Hair follicle dermal papilla cell (primary cell): ENCODE data around the genes CLASP1 and BIN1.

GRCh38 chr2:121446975-121447760 lies 162.2 kb upstream of the TFCP2L1 start:
- CAGE, long polyA plus RNA: no peak

DNA sequence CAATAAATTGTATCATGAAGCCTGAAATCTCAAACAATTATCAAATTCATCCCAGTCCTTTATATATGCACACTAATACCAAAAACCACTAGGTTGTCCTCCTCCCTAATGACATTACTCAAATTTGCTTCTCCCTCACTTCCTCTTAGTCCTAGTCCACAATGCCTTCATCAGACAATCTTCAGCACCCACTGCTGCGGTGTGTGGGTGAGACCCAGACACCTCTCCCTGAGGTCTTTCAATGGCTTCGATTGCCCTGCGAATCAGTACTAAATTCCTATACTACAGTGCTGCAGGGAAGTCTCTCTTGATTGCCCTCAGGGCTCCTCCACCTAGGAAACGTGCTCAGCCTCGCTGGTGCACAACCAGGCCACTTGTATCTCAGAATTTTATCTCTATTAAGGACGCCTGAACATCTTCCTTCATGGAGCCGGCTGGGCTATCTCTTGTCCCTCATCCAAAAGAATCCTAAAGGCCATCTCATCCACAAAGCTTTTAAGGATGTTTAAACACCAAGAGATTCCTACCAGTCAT lies 57.9 kb downstream of the CLASP1 start:
- CAGE, long polyA plus RNA: no peak

GRCh38 chr2:121648795-121649825 lies at the start of gene CLASP1:
TSS of gene CLASP1 (minus strand) at chr2:121649462.
- CAGE, long polyA plus RNA: no peak

- CAGE, long polyA plus RNA: no peak
Observed at GRCh38 chr2:121650400-121651225, 1.4 kb upstream of the CLASP1 start.

DNA sequence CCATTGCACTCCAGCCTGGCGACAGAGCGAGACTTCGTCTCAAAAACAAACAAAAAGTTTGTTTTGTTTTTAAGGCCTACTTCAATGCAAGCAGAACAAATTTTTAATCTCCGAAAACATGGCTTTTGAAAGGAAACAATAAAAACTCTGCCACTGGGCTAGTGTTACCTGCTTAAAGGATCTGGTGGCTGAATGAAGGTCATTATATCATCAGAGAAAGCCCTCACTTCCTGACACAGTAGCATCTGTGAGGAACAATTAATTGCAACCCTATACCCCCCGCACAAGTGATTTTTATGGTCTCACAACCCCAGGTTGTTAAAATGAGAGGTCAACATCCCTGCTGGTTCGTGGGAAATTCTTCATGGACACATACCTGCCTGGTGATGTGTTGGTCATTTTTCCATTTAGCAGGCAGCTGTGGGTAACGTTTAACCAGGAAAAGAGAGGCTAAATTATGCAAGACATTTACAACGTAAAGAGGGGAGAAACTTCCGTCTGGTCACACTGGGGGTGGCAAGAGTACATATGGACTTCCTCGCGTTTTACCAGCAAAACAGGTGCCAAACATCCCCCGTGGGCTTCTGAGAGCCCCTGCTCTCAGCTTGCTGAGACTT lies 29.3 kb downstream of the NIFK start:
- CAGE, long polyA plus RNA: no peak

GRCh38 chr2:121768193-121768680 lies 12.8 kb downstream of the TSN start:
- CAGE, long polyA plus RNA: no peak

DNA sequence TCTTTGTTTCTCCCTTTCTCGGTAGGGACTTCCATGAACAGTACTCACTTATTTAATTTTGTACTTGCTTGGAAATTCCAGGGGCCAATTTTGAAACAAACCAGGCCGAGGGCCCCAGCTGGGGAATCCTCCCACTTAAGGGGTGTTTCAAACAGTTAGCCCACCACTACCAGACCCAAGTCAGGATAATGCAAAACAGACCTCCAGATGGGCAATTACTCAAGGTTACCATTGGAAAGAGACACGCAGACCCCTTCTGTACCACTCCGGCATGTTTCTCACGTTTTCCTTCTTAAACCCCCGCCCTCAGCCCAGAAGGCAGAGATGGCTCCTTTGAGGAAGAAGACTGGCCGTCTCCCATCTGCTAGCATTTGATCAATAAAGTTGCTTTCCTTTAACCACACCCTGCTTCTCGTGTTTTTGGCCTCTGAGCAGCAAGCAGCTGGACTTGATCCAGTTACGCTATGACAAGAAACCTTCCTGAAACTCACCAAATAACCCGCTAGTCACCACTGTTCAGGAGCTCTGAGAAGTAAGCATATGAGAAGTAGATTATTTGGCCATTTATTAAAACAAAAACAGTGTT lies 1012.4 kb upstream of the GYPC start:
- CAGE, long polyA plus RNA: no peak

GRCh38 chr2:126657130-126657689 lies 1.3 kb downstream of the GYPC start:
- CAGE, long polyA plus RNA: no peak

GRCh38 chr2:126688543-126688861 lies 32.5 kb downstream of the GYPC start:
- CAGE, long polyA plus RNA: no peak

DNA sequence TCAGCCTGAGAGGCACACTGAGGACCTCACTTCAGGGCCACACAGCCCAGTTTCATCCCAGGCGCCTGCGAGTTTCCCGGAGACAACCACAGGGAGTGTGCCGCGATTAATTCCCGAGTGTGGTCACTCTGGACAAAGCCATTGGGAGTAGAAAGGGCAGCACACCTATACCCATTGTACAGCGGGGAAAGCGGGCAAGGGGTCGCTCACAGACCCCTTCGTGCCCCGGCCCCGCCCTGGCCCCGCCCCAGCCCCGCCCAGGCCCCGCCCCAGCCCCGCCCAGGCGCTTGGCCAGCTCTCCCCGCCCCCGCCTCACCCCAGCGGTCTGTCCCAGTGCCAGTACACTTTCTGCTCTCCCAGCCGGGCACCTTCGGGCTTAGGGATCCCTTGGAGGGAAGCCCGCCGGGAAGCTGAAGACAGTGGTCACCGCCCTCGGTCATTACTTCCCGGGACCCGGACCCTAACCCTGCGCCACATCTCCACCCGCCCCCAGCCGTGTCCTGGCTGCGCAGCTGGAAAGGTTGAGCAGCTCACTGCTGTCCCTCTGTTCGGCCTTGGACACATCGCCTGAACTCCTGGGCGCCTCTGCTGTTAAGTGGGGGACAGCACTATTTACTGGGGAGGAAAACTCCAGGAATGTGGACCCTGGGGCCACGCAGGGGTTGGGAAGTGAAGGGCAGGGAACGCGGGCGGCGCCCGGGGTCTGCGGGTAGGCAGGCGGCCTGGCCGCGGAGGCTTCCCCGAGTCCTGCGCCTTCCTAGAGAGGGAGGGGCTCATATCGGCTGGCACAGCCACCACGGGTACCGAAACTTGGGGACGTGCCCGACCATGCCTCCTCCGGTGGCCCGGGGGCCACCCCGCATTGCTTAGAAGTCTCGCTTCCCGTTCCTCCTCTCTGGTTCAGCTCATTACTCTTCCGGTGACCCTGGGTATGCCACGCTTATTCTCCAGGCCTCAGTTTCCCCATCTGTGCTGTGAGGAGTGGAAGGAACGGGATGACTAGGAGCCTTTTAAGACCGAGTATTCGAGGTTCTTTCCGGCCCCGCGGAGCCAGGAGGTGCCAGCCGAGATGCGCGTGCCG lies 120.9 kb downstream of the GYPC start:
- CAGE, long polyA plus RNA: no peak

GRCh38 chr2:127050644-127051533 lies 56.1 kb downstream of the BIN1 start:
- CAGE, long polyA plus RNA: no peak

GRCh38 chr2:127104817-127105528 lies 2.0 kb downstream of the BIN1 start:
- CAGE, long polyA plus RNA: no peak

- CAGE, long polyA plus RNA: no peak
Observed at GRCh38 chr2:127106686-127107598, at the start of gene BIN1. TSS of gene BIN1 (minus strand) at chr2:127107154.

- CAGE, long polyA plus RNA: no peak
Observed at GRCh38 chr2:127108364-127108660, 1.4 kb upstream of the BIN1 start.

GRCh38 chr2:127330715-127331366 lies 36.9 kb upstream of the ERCC3 start:
- CAGE, long polyA plus RNA: no peak

DNA sequence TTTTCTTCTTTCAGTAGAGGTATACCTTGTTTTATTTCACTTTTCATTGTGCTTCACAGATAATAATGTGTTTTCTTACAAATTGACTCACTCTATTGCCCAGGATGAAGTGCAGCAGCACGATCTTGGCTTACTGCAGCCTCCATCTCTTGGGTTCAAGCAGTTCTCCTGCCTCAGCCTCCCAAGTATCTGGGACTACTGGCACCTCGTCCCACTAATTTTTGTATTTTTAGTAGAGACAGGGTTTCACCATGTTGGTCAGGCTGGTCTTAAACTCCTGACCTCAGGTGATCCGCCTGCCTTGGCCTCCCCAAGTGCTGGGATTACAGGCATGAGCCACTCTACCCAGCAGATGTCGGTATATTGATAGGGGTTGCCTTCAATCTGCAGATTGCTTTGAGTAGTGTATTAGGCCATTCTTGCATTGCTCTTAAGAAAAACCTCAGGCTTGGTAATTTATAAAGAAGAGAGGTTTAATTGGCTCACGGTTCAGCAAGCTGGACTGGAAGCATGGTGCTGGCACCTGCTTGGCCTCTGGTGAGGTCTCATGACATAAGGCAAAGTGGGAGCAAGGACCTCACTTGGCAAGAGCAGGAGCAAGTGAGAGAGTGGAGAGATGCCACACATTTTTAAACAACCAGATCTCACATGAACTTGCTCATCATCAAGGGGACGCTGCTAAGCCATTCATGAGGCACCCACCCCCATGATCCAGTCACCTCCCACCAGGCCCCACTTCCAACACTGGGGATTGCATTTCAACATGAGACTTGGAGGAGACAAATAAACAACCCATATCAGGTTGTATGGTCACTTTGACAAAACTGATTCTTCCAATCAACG lies 5.1 kb downstream of the MAP3K2 start:
- CAGE, long polyA plus RNA: no peak

DNA sequence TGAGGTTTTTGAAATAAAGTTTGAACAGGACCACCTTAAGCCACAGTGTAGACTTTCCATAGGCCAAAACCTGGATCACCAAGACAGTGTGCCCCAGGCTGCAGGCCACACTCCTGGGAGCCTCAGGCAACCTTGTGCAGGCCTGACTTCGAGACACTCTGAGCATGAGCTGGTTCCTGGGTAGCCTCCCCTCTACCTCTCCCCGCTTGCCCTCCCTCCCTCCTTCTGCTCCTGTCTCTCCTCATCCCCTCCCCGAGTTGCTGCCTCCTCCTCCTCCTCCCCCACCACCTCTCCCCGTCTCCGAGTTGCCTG lies 10.6 kb upstream of the PROC start:
- CAGE, long polyA plus RNA: no peak

- CAGE, long polyA plus RNA: no peak
Observed at GRCh38 chr2:127411860-127412682, 6.2 kb upstream of the PROC start.

DNA sequence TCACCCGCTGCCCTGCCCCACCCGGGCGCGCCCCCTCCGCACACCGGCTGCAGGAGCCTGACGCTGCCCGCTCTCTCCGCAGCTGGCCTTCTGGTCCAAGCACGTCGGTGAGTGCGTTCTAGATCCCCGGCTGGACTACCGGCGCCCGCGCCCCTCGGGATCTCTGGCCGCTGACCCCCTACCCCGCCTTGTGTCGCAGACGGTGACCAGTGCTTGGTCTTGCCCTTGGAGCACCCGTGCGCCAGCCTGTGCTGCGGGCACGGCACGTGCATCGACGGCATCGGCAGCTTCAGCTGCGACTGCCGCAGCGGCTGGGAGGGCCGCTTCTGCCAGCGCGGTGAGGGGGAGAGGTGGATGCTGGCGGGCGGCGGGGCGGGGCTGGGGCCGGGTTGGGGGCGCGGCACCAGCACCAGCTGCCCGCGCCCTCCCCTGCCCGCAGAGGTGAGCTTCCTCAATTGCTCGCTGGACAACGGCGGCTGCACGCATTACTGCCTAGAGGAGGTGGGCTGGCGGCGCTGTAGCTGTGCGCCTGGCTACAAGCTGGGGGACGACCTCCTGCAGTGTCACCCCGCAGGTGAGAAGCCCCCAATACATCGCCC lies 4.7 kb downstream of the PROC start:
- CAGE, long polyA plus RNA: no peak

DNA sequence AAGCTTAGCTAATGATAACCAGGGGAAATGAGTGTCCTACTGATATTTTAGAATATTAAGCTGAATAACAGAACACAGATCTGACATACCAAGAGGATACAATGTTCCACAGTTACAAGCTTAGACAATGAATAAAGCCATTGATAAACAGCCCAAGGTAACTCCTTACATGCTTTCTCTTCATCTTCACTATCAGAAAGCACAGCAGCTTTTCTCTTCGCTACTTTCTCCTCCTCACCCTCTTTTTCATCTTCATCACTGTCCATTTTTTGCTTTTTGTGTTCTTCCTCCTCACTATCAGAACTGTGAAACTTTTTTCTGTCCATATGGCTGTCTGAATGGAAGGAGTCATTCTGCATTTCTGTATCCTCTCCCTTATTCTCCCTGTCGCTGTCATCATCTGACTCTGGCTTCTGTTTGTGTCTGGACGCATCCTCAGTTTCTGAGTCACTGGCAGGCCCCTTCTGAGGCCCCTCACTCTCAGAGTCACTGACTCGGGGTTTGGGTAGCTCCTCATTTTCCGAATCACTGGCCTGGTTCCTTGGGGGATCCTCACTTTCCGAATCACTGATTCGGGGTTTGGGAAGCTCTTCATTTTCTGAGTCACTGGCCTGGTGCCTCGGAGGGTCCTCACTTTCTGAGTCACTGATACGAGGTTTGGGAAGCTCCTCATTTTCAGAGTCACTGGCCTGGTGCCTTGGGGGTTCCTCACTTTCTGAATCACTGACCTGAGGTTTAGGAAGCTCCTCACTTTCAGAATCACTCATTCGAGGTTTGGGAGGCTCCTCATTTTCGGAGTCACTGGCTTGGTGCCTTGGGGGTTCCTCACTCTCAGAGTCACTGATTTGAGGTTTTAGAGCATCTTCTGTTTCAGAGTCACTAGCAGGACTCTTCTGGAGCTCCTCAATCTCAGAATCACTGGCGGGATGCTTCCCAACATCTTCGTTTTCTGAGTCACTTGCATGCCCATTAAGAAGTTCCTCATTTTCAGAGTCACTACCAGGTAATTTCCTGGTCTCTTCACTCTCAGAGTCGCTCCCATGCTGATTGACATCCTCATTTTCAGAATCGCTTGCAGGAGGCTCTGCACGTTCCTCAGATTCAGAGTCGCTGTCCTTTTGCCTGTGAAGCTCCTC lies 21.4 kb downstream of the IWS1 start:
- CAGE, long polyA plus RNA: no peak